Mucosa of descending colon (tissue), 1 donor: ENCODE results near the gene ALDH1A3.

DNA sequence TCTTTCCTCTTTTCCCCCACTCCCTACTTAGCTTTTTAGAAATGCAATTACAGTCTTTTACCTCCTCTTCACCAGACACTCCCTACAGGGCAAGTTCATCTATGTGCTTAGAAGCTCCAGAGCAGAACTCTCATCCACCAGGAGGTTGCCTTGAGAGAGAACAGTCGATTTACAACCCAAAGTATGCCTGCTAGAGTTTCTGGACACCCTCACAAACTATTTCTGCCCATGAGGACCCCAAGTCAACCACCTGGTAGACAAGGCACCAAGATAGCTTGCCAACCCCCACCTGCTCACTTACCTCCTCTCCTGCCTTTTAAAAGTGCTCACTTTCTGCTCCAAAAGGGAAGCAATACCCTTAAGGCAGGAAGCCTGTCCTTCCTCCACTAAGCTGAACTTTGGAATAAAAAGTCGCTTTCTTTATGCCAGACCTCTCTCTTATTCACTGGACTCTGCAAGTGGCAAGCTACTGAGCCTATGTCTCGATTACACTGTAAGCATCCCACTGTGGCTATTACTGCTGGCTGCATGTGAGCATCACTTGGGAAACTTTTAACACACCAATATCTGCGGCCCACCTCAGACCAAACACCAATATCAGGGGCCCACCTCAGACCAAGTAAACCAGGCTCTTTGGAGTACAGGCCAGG, 168.4 kb downstream of the ADAMTS17 start:
- PRO-cap = no peak

- PRO-cap = no peak
Measured at GRCh38 chr15:100216018-100216790, 125.6 kb downstream of the ADAMTS17 start.

- PRO-cap = no peak
Measured at GRCh38 chr15:100338891-100339424, 2.8 kb downstream of the ADAMTS17 start.

GRCh38 chr15:100345249-100345977, 3.6 kb upstream of the ADAMTS17 start:
- PRO-cap = no peak

DNA sequence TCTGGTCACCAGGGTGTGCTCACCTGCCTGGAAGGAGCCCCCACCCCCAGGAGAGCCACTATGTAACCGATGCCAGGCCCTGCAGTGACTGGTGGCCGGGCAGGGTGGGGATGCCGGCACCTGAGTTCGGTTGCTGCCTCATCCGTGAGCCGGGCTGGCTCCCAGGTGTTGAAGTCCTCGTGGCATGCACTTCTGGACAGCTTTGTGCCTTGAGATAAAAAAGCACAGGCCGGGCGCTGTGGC, 56.5 kb downstream of the ASB7 start:
- PRO-cap = unidirectional peak, plus-strand start at position 123 of the sequence

DNA sequence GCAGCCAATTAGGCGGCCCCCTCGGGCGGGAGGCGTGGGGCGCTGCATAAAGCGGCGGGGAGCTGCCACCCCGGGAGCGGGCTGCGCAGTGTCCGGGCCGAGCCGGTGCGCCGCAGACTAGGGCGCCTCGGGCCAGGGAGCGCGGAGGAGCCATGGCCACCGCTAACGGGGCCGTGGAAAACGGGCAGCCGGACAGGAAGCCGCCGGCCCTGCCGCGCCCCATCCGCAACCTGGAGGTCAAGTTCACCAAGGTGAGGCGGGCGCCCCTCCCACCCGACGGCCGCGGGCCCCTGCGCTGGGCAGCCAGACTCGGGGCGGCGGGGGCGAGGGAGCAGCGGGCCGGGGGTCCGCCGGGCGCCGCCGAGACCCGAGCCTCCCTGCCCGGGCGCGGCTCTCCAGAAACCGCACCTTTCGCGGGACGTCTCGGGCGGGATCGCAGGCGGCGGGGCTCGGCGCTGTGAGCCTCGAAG, at the start of gene ALDH1A3:
TSS of gene ALDH1A3 (plus strand) at position 76 of the 470 bp plus-strand sequence.
- PRO-cap = bidirectional peak, plus-strand start at position 49 of the sequence, minus-strand start outside the sequence

GRCh38 chr15:100902244-100902972, 16.7 kb upstream of the LRRK1 start:
- PRO-cap = bidirectional peak, plus-strand start at chr15:100902703, minus-strand start at chr15:100902681

DNA sequence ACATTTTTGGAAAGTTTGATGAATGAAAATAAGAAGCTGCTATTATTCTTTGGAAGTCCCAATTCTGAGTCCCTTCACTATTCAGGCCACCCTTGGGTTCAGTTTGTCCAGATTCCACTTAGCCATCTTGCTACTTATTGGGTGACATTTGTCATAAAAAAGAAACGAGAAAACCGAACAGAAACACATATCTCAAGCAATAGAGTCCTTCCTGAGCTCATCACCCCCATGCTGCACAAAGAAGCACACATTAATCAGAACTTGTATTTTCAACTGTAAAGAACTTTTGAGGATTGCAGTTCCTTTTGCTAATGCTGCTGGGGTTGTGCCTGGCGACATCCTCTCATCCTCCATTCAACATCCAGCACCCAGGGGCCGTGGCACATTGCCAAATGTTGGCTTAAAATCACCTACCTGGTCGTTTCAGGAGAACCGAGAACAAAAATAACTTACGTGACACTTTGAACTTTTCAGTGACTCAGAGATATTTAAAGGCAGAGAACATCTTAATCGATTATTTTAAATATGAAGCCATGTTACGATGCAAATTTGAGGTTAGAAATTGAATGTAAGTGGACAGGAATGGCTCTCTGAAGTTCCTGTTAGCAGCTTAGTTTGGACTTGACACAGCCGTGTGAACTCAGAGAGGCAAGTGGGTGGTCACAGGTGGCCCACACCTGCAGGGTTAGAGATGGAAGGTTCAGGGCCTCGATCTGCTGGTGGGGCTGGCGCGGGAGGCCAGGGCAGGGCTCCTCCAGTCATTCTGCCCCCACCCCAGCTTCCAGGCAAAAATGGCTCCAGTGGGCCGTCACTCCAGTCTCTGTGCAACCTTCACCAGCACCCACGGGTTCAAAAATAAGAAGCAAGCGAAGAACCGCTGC, 12.0 kb downstream of the LRRK1 start:
- PRO-cap = no peak

GRCh38 chr15:101243273-101244228, 8.3 kb downstream of the CHSY1 start:
- PRO-cap = no peak

DNA sequence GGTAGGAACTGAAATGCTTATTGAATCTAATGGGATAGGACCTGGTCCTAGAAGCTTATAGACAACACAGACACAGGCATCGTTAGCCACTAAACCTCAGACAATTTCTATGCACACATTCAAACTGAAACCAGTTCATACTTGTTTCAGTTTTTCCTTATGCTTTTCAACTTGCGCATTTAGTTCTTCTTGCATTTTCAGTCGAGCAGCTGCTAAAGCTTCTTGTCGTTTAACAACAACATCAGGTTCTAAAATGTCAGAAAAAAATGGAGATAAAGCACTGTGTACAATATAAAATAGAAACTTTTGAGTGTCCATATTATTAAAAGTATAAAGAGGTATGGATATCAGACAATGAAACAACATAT, 2.2 kb downstream of the SELENOS start:
- PRO-cap = unidirectional peak, plus-strand start at position 195 of the sequence

DNA sequence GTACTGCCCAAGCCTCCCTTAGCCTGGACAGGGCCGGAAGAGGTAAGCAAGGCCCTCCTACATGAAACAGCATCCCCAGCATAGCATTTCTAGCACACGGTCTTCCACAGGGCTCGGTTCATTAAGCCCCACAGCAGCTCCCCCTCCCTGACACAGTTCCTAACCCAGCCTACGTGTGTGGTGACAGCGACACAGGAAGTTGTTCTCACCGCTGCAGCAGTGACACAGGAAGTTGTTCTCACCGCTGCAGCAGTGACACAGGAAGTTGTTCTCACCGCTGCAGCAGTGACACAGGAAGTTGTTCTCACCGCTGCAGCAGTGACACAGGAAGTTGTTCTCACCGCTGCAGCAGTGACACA, 38.9 kb upstream of the SNRPA1 start:
- PRO-cap = no peak

DNA sequence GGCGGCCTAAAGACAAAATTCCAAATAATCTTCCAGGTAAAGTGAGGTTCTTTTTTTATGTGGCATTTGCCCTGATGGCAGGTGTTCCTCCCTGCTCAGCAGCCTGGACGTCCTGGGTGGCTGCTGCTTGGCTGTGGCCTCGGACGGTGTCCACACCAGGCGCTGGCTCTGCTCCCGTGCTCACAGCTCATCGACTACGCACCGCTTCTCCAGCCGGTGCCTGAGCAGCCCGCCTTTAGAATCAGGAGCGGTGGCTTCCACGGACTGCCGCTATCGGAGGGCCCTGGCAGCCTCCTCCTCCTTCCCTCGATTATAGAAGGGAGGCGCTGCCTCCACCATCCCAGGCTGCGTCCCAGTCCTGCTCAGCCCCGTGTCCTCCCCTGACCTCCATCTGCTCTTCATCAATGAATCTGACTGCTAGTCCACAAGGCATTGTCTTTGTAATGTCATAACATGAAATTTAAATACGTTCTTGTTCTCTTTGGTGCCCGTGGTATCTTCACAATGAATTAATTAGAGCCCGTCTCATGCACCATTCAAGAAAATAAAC, 41.8 kb downstream of the PCSK6 start:
- PRO-cap = no peak

- PRO-cap = no peak
Measured at GRCh38 chr15:101640960-101641513, 11.1 kb downstream of the TM2D3 start.

- PRO-cap = bidirectional peak, plus-strand start at chr15:101651950, minus-strand start at chr15:101651752
Measured at GRCh38 chr15:101651655-101651797, 655 bp downstream of the TM2D3 start.